Temporal lobe (tissue), 2 donors: ENCODE measurements around the gene OR7C2.

GRCh38 chr19:13888229-13888869 lies 11.4 kb downstream of the NANOS3 start:
- RAMPAGE, long total RNA = no peak

DNA sequence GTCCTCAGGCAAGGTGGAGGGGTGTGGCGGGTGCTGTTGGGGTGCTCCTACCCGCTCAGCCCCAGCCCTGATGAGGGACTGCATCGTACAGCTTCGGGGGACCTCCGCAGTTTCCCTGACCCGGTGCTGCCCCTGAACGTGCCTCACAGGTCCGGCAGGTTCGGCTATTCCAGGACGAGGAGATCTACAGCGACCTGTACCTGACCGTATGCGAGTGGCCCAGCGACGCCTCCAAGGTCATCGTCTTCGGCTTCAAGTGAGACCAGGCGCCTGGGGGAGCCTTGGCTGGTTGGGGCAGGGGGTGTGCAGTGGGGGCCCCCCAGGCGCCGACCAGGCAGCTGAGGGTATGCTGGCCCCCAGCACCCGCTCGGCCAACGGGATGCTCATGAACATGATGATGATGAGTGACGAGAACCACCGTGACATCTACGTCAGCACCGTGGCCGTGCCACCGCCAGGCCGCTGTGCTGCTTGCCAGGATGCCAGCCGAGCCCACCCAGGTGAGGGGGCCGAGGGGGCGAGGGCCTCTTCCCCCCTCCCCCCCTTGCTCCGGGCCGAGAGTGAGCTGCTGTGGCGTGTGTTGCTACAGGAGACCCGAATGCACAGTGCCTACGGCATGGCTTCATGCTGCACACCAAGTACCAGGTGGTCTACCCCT lies 3.6 kb downstream of the DCAF15 start:
- RAMPAGE, long total RNA = no peak

DNA sequence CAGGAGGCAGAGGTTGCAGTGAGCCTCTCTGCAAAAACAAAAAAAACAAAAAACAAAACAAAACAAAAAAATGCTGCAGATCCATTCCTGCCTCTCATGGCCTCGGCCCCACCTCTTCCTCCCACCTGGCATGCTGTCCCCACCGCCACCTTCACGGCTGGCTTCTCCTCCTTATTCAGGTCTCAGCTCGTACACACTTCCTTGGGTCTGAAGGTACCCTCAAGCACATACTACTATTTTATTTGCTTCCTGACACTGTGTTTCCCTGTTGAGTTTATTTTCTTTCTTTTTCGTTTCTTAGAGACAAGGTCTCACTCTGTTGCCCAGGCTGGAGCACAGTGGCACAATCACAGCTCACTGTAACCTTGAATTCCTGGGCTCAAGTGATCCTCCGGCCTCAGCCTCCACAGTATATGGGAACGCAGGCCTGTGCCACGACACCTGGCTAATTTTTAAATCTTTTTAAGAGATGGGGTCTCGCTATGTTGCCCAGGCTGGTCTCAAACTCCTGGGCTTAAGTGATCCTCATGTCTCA lies 5.0 kb downstream of the RFX1 start:
- RAMPAGE, long total RNA = no peak

DNA sequence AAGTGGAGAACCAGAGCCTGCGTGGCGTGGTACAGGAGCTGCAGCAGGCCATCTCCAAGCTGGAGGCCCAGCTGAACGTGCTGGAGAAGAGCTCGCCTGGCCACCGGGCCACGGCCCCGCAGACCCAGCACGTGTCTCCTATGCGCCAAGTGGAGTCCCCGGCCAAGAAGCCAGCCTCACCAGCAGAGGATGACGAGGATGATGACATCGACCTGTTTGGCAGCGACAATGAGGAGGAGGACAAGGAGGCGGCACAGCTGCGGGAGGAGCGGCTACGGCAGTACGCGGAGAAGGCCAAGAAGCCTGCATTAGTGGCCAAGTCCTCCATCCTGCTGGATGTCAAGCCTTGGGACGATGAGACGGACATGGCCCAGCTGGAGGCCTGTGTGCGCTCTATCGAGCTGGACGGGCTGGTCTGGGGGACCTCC lies 1.9 kb upstream of the MISP3 start:
- RAMPAGE, long total RNA = no peak

- RAMPAGE, long total RNA = no peak
Measured at GRCh38 chr19:14081843-14082360, 3.7 kb downstream of the C19orf67 start.

DNA sequence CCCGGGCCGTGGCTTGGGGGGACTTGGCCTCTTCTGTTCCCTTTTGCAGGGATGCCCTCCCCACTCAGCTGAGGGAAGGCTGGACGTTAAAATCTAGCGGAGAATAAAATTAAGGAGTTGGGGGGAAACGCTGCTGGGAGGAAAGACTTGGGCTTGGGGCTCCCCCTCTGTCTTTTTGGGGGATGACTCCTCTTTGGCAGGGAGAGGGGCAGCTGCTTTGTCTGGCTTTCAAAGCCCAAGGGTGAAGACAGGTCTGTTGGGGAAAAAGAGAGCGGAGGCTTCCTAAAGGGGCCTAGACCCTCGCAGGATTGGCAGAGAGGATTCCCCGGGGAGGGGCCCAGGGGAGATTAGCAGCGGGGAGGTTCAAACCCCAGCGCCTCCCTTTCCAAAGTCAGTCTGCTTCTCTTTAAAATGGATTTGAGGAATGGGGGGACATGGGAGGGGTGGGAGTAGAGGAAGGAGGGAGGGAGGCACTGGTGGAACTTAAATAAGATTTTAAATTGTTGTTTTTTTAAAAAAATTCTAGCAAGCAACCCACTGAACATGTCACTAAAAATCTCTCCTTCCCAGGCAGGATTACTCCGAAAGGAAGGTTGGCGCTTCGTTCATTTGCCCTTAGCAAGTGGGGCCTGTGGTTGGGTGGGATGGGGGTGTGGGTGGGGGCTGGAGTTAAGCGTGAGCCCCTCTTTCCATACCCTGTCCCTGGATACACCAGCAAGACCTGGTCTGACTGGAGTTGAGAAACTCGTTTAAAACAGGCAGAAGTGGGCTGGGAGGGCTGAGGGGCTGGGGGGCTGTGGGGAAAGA lies 6.7 kb upstream of the C19orf67 start:
- RAMPAGE, long total RNA = no peak

GRCh38 chr19:14115626-14116083 lies 1.9 kb downstream of the PRKACA start:
- RAMPAGE, long total RNA = no peak

- RAMPAGE, long total RNA = no peak
Measured at GRCh38 chr19:14125243-14125834, 7.8 kb upstream of the PRKACA start.

GRCh38 chr19:14221375-14221613 lies 15.3 kb upstream of the ADGRL1 start:
- RAMPAGE, long total RNA = no peak

- RAMPAGE, long total RNA = no peak
Measured at GRCh38 chr19:14283723-14284525, 78.0 kb upstream of the ADGRL1 start.

DNA sequence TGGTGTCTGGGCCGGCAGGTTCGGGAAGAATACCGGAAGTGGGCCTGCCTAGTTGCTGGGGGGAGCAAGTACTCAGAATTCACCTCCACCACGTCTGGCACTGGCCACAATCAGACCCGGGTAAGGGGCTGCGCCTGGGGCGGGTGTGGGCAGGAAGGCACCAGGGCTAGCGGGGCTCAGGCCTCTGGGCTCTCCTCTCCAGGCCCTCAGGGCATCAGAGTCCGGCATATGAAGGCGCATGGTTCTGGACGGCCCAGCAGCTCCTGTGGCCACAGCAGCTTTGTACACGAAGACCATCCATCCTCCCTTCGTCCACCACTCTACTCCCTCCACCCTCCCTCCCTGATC lies 11.3 kb downstream of the DDX39A start:
- RAMPAGE, long total RNA = no peak

DNA sequence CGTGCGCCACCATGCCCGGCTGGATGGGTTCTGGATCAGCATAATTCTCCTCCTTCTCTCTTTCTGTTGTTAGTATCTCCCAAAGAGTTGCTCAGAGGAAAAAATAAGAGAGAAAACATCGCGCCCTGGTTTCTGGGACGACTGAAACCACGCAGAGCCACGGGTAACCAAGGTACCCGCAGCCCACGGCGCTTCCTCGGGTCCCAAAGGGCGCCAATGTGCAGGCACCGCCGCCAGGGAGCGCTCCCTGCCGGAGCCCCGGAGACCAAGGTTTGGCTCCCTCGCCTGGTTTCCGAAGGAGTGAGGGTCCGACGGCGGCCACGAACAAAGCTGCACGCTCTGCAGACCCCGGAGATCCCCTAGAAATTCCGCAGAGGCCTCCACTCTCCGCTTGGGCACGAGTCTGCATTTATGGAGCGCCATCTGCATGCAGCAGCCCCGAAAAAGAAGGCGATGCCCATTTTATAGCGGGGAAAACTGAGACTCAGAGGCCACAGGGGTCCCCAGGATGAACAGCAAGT lies 1.2 kb upstream of the PKN1 start:
- RAMPAGE, long total RNA = no peak

GRCh38 chr19:14545030-14546329 lies 16.1 kb downstream of the TECR start:
- RAMPAGE, long total RNA = no peak

DNA sequence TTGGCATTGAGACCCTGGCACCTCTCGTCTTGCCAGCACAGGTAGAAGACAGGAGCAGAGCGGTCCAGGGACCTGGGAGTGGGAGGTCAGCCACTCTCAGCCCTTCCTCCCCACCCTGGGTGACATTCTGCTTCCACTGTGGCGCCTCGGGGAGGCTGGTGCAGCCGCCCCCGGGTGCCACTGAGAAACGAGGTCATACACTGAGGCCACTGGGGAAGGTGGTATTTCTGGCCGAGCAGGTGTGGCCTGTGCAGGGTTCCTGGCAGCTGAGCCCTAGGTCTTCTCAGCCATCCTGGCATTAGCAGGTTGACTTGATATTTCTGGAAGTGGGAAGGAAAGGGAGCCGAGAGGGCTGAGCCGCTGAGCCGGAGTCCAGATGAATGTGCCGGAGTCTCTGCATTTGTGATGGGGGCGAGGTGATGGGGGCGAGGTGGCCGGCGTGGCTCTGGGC lies 18.5 kb downstream of the NDUFB7 start:
- RAMPAGE, long total RNA = no peak

DNA sequence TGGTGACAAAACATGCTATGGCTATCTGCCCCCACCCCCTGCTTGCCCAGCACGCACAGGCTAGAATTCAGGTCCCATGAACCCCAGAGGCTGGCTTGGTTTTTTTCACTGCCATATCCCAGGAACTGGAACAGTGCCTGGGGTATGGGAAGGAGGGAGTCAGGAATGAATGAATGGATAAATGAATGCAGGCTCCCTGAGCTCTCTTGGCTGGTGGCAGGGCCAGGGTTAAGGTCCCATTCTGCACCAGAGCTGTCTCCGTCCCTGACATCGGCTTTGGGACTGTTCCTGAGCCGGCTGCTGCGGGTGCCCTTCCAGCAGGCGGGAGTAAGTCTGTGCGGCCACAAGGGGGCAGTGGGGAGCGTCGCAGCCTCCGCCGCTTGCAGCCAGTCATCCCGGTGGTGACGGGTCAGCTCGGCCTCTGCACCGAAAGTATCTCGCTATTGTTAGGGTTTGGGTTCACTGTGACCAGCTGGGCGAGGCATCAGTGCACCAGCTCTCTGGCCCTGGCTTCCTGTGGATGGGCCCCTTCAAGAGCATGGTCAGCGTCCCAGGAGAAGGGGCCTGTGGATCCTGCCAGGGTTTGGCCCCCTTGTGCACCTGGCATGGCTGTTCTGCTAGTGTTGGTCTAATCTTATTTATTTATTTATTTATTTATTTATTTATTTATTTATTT lies 15.2 kb downstream of the NDUFB7 start:
- RAMPAGE, long total RNA = no peak

GRCh38 chr19:14561733-14562736 lies 9.8 kb downstream of the NDUFB7 start:
- RAMPAGE, long total RNA = no peak

DNA sequence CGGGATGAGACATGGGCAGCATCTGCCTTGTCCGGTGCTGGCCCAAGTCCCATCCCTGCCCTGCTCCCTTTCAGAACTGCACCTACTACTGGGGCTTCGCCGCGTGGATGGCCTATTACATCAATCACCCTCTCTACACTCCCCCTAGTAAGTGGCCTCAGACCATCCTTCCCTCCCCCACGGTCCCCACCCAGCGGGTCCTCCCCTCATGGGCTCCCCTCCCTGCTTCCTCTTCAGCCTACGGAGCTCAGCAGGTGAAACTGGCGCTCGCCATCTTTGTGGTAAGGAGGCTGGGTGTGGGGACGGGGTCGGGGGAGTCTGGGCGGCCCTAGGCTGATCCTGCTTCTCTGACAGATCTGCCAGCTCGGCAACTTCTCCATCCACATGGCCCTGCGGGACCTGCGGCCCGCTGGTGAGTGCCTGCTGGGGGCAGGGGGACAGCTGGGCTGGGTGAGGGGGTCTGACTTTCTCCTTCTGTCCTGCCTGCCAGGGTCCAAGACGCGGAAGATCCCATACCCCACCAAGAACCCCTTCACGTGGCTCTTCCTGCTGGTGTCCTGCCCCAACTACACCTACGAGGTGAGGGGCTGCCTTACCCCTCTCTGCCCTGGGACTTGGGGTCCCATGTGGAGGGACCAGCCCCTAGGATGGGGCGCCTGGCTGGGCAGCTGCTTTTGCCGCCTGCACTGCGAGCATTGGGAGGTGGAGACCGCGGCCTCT lies 7.0 kb downstream of the NDUFB7 start:
- RAMPAGE, long total RNA = no peak

DNA sequence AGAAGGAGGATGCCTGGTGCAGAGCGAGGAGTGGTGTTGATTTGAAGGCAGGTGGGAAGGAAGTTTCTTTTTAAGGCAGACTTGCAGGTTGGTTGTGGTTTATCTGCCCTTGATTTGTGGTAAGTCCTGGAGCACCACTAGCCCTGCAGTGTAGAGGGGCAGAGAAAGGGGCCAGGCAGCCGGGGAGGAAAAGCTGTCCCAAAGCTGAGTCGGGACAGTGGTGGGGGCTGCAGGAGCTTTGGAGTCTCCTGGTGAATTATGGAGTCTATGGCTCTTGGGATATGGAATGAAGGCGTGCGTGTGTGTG lies 24.8 kb downstream of the ZNF333 start:
- RAMPAGE, long total RNA = no peak

DNA sequence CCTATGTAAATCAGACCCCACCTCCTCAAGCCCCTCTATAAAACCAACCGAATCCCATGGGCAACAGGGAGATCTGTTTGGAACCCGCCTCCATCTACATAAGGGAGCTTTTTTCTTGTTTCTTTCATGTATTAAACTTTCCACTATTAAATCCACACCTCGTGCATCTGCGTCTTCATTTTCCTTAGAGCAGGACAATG lies 2.6 kb upstream of the OR7A5 start:
- RAMPAGE, long total RNA = no peak

GRCh38 chr19:14941258-14941608 lies at the start of gene OR7C2:
Gene OR7C2 (plus strand): TSS chr19:14941489.
- RAMPAGE, long total RNA = no peak